Gastroesophageal sphincter (tissue), 4 donors: ENCODE measurements around the gene SLC7A1.

GRCh38 chr13:27967881-27968282 is 1.2 kb downstream of the CDX2 start:
- PRO-cap = no peak
- RAMPAGE, long total RNA, 4 experiments = no peak in any of the 4 experiments

GRCh38 chr13:28099358-28099826 is 984 bp downstream of the FLT3 start:
- PRO-cap = no peak
- RAMPAGE, long total RNA, 4 experiments = no peak in any of the 4 experiments

DNA sequence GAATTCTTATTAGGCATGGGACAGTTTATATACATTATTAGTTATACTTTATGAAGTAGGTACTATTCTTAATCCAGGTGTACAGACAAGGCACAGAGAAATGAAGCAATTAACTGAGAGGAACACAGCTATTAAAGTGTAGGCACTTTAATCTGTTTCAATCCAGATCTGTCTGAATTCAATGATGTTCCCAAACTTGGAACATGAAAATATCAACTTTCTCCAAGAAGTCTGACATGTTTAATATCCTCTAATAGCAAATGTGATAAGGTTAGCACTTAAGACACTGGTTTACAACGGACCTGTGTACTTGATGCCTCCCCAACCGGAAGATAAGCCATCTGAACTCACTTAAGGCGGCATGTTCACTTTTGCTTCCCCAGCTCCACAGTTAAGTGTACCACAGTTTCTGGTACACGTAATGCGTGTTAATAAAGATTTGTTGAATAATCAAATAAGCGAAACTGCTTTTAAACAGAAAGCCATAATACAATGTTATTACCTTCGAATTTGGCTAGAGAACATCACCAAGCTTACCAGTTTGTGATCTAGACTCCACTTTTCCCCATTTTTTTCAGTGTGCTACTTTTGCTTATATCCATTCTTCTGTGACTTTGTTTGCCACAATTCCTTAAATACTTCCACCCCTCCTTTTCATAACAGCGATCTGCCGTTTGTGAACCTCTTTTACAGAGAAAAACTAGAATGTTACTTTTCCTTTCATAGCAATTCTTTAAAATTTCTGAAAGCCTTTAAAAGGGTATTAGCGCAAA is 1.4 kb upstream of the PAN3 start:
- PRO-cap = no peak
- RAMPAGE, long total RNA, 4 experiments = no peak in any of the 4 experiments

DNA sequence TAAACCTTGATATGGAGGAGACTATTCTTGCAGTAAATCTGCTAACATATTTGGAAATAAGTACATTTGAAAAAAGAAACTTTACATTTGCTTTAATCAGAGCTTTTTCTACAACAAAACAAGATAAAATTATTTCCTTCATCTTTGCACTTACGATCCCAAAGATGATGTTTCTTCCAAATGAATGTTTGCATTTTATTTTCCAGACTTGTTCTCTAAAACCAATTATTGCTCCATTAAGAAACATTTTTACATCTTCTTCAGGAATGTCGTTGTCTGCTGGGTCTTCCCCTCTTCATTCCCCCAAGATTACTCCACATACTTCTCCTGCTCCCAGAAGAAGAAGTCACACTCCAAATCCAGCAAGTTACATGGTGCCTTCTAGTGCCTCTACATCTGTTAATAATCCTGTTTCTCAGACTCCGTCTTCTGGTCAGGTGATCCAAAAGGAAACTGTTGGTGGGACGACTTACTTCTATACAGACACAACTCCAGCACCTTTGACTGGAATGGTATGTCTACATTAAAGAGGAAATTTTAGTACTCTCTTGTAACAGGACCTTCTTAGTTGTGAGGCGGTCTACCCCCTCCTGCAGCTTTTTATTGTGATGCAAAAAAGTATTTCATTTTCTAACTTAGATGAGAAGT is 117.8 kb downstream of the PAN3 start:
- PRO-cap = no peak
- RAMPAGE, long total RNA, 4 experiments = no peak in any of the 4 experiments

- PRO-cap = no peak
- RAMPAGE, long total RNA, 4 experiments = no peak in any of the 4 experiments
These were observed 165.2 kb downstream of the FLT1 start for GRCh38 chr13:28329651-28330229.

GRCh38 chr13:28394357-28394965 is 100.5 kb downstream of the FLT1 start:
- PRO-cap = no peak
- RAMPAGE, long total RNA, 4 experiments = no peak in any of the 4 experiments

- PRO-cap = no peak
- RAMPAGE, long total RNA, 4 experiments = no peak in any of the 4 experiments
These were observed 656 bp upstream of the FLT1 start for GRCh38 chr13:28495724-28495844.

- PRO-cap = bidirectional peak, plus-strand start at chr13:28496414, minus-strand start at chr13:28496277
- RAMPAGE, long total RNA, 4 experiments = no peak in any of the 4 experiments
These were observed 1.3 kb upstream of the FLT1 start for GRCh38 chr13:28496182-28496694.

DNA sequence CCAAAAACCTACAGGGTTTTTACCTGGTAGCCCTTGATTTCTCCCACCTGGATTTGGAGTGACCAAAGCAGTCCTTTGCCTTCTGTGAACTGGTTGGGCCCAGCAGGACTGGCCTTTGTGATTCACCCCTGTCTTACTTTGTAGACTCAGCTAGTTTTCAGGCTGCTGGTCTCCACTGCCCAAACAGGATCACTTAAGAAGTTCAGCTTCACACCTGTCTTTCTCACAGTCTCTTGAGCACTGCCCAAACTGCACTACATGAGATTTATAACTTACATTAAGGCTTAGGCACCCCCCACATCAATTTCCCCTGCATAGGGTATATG is 38.9 kb upstream of the FLT1 start:
- PRO-cap = no peak
- RAMPAGE, long total RNA, 4 experiments = no peak in any of the 4 experiments

GRCh38 chr13:28716118-28716962 is 2.4 kb downstream of the SLC46A3 start:
- PRO-cap = no peak
- RAMPAGE, long total RNA, 4 experiments = no peak in any of the 4 experiments

- PRO-cap = no peak
- RAMPAGE, long total RNA, 4 experiments = no peak in any of the 4 experiments
These were observed 24.3 kb upstream of the SLC46A3 start for GRCh38 chr13:28743059-28743474.

- PRO-cap = bidirectional peak, plus-strand start at chr13:29428424, minus-strand start at chr13:29428408; bidirectional peak, plus-strand start at chr13:29428868, minus-strand start at chr13:29428672
- RAMPAGE, long total RNA, 4 experiments = start-site peak on the plus strand in 3 of 4 experiments, at chr13:29428606-29428801 at its widest, 31 to 340 reads per replicate
These were observed 167.0 kb downstream of the SLC7A1 start for GRCh38 chr13:29428152-29429290.

DNA sequence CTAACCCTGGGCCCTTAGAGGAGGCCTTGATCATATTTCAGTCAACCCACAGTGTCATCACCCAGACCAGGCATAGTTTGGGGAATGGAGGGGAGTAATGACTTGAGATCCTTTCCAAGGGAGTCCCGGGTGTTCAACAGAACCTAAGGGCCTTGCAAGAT is 160.2 kb downstream of the SLC7A1 start:
- PRO-cap = no peak
- RAMPAGE, long total RNA, 4 experiments = no peak in any of the 4 experiments

DNA sequence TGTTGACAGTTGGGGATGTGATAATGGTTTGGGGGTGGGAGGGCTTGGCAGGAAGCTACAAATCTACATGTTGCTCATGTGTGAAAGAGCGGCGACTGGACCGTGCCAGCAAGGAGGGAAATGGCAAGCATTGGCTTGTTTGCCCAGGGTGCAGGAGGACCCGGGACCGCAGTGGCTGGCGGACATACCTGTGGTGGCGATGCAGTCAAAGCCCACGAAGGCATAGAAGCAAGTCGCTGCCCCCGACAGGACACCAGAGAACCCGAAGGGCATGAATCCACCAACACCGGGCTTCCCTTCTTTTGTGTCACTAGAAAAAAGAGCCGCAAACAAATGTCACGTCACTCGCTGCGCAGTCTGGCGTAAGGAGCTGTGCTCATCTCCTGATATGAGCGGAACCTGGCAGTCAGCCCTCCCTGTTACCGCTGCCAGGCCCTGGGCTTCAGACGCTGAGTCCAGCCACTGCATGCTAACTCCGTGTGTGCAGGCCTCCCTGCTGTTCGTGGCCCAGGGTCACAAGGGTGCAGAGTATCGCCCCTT is 71.5 kb downstream of the SLC7A1 start:
- PRO-cap = no peak
- RAMPAGE, long total RNA, 4 experiments = no peak in any of the 4 experiments

GRCh38 chr13:29572563-29572970 is 22.9 kb downstream of the SLC7A1 start:
- PRO-cap = no peak
- RAMPAGE, long total RNA, 4 experiments = no peak in any of the 4 experiments

GRCh38 chr13:29595303-29596141 is at the start of gene SLC7A1:
SLC7A1 (minus strand) TSS chr13:29595688.
- PRO-cap = unidirectional peak, minus-strand start at chr13:29595455; bidirectional peak, plus-strand start at chr13:29595899, minus-strand start at chr13:29595636
- RAMPAGE, long total RNA, 4 experiments = start-site peak on the minus strand in 1 of 4 experiments, at chr13:29595471-29595520 at its widest, 20 reads per replicate

- PRO-cap = no peak
- RAMPAGE, long total RNA, 4 experiments = no peak in any of the 4 experiments
These were observed 64.4 kb downstream of the UBL3 start for GRCh38 chr13:29785918-29786565.

DNA sequence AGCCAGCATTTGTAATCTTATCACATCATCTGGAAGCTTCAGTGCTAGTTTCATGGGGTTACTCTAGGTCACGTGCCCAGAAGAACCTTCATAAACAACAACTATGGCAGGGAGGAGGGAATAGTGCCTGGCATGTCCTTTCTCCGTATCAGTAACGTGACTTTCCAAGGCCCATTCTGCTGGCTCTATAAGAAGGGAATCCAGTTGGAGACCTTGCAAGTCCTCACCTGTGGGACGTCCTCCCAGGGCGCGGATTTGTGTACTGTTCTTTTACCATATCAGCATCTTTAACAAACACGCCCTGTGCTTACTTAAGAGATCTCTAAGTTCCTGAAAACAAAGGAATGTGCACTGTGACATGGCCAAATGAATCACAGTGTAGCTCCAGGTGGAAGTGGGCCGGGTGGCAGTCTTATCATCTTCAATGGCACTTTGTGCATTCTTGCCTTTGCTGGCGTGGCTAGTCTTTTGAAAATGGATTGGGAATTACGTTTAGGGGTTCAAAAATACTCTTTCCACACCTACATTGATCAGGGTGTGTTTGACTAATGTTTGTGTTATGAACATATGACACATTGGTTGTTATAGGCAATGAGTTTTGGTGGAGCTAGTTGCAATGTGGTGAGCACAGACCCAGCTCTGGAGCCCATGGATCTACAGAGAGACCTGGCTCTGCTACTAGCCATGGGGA is 222.1 kb upstream of the UBL3 start:
- PRO-cap = no peak
- RAMPAGE, long total RNA, 4 experiments = no peak in any of the 4 experiments

DNA sequence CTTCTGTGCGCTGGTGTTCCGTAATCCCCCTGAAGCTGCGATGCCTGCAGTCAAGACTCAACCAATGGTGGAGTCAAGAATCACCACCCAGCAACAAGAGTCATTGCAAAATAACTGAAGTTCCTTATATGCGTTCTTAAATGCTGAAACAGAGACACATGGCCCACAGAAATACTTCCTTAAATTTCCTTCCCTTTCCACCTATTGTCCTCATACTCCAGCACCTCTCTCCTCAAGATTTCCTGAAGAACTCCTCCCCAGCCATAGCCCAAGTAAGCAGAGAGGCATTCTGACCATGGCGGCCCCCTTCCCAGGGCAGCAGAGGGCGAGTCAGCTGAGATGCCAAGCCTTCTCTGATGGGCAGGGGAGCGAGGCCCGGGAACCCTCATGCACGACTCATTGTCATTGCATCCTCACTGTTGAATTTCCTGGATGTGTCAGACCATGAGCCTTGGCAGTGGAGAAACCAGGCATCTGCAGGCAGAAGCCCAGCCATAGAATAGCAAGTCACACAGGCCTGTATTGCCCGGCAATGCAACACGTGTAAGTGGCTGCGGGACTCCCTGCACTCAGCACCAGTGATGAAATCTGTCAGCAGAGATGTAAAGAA is 200.0 kb downstream of the KATNAL1 start:
- PRO-cap = no peak
- RAMPAGE, long total RNA, 4 experiments = no peak in any of the 4 experiments

DNA sequence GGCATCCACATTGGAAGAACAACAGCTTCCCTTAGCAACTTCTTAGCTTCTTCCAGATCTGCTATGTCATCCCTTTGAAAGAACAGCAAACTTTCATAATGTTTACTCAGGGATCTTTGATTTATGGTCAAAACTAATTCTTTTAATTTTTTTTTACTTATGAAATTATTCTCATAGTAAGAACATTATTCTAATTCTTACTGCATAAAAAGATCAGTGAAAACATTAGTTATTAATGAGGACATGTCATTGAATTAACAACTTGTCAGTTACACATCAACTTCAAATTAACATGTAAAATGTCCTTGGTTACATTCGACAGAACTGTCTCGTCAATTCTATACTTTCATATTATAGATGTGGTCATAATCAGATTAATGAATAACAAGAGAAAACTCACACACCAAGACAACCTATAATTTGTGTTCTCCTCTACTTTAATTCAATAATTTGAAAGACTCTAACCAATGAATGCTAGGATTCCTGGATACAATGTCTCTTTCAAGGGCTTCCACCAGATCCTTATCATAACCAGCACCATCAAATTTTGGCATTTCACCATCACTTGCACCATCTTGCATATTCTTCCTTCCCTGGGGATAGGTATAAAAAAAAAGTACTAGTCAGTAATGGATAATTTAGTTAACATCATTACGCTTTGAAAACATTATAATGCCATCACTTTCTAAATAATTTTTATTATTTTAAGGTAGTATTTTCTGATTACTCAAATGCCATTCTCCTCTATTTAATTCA is 66.7 kb downstream of the KATNAL1 start:
- PRO-cap = no peak
- RAMPAGE, long total RNA, 4 experiments = no peak in any of the 4 experiments